NT2/D1 (cell line): ENCODE measurements around a stretch of chr9.

DNA sequence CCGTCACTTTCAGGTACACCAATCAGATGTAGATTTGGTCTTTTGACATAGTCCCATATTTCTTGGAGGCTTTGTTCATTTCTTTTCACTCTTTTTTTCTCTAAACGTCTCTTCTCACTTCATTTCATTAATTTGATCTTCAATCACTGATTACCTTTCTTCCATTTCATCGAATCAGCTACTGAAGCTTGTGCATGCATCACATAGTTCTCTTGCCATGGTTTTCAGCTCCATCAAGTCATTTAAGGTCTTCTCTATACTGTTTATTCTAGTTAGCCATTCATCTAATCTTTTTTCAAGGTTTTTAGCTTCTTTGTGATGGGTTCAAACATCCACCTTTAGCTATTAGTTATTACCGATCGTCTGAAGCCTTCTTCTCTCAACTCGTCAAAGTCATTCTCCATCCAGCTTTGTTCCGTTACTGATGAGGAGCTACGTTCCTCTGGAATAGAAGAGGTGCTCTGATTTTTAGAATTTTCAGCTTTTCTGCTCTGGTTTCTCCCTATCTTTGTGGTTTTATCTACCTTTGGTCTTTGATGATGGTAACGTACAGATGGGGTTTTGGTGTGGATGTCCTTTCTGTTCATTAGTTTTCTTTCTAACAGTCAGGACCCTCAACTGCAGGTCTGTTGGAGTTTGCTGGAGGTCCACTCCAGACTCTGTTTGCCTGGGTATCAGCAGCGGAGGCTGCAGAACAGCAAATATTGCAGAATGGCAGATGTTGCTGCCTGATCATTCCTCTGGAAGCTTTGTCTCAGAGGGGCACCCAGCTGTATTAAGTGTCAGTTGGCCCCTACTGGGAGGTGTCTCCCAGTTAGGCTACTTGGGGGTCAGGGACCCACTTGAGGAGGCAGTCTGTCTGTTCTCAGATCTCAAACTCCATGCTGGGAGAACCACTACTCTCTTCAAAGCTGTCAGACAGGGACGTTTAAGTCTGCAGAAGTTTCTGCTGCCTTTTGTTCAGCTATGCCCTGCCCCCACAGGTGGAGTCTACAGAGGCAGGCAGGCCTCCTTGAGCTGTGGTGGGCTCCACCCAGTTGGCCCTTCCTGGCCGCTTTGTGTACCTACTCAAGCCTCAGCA, 47.2 kb upstream of the SMC5 start:
- RRBS, 2 experiments, result no CpG with 5 or more reads among the region's 12 CpGs

- RRBS, 2 experiments, result no CpG with 5 or more reads among the region's 7 CpGs
Measured at GRCh38 chr9:70302051-70302400, 43.2 kb downstream of the SMC5 start.

- RRBS, 2 experiments, result no CpG with 5 or more reads among the region's 2 CpGs
Measured at GRCh38 chr9:70381404-70381731, 33.1 kb downstream of the KLF9 start.

DNA sequence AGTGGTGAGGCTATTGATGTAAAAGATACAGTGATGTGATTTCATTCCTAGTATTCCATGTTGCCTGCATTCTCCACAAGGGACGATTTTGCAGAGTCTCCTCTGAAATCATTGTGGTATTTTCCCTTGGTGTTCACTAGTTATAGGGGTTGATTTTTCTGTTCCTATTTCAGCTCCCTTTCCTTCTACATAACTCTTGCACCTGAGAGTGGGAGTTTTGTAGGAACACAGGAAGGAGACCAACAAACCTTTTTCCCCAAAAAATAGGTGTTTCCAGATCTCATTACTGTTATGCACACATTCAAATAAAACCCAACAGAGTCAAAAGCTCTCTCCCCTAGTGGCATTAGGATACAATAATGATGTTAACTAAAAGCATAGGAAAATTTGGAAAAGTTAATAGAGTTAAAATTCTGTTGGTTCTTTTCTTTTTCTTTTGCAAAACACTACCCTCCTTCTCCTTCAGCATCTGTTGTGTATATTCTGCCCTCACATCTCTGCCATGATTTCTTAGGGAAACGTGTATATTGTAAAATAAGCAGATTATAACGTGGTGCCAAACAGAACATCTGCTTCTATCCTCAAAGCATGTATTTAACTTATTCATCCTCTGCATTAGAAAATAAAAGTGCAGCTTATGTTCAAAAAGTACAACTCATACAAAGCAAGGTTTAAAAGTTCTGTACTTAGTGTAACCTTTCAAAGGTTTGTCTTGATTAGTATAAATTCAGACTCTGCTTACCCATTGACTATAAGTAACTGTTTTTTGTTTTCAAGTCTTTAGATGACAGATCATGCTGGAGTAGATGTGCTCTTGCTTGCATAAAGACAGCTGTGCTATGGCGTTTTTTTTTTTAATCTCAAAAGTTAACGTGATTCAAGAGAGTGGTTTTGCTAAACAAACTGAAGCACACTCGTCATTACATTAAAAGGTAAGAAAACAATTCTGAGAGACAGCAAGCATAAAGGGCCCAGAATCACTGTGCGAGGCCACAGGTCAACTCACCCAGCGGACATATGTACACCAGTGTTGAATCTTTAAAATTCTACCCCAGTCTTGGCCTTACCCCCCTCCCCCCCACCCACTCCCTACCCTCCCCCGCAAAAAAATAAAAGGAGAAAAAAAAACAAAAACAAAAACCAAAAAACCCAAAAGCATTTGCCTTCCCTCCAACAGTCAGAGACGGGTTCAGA, 27.7 kb downstream of the KLF9 start:
- RRBS, 2 experiments, result no CpG with 5 or more reads among the region's 10 CpGs

DNA sequence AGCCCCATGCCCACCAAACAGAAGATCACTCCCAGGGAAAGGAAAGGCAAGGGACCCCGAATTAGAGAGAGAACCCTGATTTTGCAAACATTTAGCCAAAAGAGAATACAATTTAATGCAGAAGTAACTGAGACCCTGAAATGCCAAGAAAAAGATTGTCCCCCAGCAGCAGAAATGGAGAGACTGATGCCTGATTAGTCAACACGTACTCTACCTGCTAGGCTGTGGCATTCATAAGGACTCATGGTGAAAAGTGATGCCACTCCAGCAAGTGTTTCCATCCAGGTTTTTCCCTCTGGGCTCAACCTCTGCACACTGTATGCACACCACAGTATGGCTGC, 14.1 kb downstream of the KLF9 start:
- RRBS, 2 experiments, result no CpG with 5 or more reads among the region's 2 CpGs

DNA sequence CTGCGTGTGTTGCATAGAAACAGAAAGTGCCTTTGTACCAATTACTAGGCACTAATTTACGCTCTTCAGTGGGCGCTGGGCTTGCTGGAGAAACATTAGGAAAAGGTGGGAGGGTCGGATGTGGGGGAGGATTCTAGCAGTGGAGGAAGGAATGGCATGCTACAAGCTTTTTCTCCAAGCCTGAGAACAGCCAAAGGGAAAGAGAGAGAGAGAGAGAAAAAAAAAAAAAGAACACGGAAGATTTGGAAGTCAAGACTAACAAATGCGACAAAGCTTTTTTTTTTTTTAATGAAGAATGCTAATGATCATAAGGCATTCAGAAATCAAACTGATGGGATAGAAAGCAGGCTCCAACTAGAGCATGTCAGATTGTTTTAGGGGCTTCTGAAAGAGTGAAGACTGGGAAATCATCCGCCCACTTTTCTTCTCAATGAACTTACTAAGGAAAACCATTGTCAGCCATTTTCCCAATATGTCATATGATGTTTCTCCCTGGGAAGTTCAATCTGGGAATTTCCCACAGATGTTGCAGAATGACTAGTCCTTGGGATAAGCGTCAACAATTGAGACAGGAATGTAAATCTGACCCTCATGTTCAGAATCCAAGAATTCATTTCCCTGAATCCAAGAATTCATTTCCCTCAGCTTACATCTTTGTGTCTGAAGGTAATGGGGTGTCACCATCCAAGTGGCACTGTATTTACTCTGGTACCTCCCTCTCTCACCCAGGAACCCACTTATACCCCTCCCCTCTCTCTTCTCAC, 7.6 kb downstream of the KLF9 start:
- RRBS, 2 experiments, result no CpG with 5 or more reads among the region's 8 CpGs

GRCh38 chr9:70408253-70409086, 6.0 kb downstream of the KLF9 start:
- RRBS, 2 experiments, result no CpG with 5 or more reads among the region's 5 CpGs

GRCh38 chr9:70481539-70481815, 67.0 kb upstream of the KLF9 start:
- RRBS, 2 experiments, result no CpG with 5 or more reads among the region's 1 CpG

DNA sequence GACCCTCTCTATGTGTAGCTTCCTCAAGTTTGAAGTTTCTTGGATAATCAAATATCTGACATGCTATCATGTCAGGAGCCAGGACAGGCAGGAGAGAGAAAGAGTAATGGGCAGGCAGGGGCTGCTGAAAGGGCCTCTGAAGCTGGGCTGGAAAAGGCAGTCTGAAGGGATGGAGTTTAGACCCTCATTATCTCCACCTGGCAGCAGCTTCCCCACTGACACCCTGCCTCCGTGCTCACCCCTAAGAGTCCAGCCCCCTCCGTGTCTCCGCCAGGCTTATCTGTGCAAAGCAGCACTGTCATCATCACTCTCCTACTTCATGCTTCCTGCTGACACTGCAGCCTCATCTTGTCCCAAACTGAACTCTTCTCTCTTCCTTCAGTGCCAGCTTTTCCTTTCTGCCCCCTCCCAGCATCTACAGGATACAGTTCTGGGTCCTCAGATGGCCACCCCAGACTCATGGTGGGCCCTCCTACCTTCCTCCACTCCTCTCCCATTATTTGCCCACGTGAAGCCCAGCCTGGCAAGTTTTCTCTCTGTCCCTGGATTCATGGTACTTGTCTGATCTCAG, 70.9 kb upstream of the KLF9 start:
- RRBS, 2 experiments, result no CpG with 5 or more reads among the region's 4 CpGs

DNA sequence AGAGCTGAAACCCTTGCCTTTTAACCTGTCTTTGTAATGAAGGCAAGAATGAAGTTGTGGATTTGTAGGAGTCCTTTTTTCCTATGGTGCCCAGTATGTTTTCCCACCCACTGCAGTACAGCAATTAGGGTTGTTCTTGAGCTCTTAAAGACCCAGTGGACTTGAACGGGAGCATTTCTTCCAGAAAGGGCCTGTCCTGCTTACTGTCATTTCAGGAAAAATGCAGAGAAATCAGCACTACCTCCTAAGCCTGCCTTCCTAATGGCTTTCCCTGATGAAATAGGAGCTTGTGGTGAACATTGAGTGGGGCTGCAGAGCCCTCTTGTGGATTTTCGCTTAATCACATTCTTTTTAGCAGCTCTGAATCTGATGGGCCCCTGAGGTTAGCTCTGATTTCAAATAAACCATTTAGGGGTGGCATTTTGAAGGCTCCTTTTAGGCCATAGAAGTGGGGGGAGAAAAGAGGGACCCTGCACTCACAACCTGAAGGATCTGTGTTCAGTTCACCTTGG, 187.9 kb upstream of the KLF9 start:
- RRBS, 2 experiments, result no CpG with 5 or more reads among the region's 2 CpGs

DNA sequence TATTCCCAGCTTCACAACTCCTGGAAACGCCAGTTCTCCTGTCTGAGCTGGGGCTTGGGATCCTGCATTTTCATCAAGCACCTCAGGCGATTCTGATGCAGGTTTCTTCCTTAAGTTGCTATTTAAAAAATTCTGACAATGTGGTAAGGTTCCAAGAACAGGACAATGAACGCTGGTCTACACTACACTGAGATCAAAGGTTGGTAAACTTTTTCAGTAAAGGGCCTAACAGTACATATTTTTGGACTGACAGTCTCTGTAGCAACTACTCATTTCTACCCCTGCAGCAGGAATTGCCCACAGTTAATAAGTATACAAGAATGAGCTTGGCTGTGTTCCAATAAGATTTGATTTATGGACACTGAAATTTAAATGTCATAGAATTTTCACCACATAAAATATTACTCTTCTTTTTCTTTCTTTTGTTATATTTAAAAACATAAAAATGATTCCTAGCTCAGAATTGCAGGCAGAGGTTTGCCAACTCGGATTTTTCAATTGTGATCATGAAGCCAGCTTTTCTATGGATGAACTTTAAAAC, 87.6 kb downstream of the CEMIP2 start:
- RRBS, 2 experiments, result no CpG with 5 or more reads among the region's 4 CpGs

DNA sequence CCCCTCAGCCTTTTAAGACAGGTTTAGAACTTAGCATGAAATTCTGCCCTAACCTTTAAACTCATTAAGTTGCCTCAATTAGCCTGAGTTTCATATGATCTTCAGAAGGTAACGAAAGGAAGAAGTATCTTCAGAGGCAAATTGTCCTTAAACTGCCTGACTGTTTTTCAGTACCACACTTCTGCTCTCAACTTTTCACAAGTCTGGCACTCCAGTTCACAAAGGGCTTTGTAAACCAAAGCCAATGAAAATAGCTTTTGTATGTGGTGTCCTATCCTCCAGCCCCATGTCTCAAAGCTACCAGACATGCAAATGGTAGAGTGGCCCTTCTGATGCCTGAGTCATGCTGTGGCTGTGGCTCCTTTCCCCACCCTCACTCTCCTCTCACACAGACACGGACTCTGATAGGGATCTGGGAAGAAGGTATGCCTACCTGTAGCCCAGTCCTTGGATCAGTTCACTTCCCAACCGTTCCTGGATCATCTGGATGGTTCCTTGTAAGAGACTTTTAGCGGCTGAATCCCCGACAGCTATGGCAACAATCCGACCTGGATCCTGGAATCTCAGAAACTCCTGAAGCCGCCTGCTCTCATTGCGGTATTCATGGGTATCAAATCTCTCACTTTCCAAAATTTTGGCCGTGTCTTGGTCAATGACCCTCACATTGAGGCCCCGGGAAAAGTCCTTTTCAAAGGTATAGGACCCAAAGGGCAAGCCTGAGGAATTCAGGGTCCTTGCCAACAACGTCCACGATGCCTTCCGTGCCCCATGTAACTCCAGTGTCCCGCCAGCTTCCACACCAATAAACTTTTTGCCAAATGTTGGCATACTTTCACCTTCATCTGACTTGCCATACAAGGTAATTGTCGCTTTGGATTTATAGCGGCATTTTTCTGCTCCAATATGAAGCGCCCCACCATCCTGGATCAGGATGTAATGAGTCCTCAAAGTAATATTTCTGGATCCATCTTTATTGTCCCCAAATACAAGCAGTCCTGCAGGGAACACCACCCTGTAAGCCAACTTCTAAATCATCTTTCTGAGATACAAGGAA, 23.4 kb downstream of the CEMIP2 start:
- RRBS, 2 experiments, result no CpG with 5 or more reads among the region's 17 CpGs

- RRBS, 2 experiments, result no CpG with 5 or more reads among the region's 1 CpG
Measured at GRCh38 chr9:71763069-71763343, 5.3 kb downstream of the CEMIP2 start.

DNA sequence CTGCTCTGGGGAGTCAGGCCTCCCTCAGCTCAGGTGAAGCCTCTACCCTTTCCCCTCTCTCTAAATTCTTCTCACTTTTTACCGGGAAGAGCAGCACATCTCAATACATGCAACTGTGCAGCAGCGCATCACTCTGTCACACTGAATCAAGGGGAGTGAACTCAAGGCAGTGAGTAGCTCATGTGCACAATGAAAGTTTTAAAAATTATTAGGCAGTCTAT, 1.2 kb downstream of the CEMIP2 start:
- RRBS, 2 experiments, result no CpG with 5 or more reads among the region's 2 CpGs

DNA sequence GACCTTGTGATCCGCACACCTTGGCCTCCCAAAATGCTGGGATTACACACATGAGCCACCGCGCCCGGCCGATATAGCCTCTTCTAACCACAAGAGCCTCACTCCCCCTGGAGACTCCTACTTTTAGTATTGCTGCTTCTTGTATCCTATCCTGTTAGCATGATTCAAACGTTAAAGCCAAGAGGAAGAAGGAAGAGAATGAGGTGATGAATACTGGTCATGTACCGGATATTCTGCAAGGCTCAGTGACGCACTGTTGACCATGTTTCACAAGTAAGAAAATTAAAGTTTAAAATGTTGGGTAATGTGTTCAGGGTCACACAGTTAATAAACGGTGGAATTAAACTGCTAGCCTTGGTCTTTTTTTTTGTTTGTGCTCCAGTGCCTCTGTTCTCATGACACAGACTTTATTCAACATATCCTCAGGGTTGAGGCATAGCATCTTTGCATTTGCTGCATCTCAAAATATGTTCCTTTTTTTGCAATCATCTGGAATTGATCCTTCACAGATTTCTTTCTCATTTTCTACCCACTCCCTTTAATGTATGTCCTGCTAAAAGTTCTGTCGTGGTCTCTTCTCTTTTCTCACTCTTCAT, 17.9 kb downstream of the C9orf57 start:
- RRBS, 2 experiments, result no CpG with 5 or more reads among the region's 10 CpGs

- RRBS, 2 experiments, result no CpG with 5 or more reads among the region's 5 CpGs
Measured at GRCh38 chr9:72147561-72148110, 1.6 kb upstream of the GDA start.

GRCh38 chr9:72154298-72155221, 5.3 kb downstream of the GDA start:
- RRBS, 2 experiments, result no CpG with 5 or more reads among the region's 7 CpGs

DNA sequence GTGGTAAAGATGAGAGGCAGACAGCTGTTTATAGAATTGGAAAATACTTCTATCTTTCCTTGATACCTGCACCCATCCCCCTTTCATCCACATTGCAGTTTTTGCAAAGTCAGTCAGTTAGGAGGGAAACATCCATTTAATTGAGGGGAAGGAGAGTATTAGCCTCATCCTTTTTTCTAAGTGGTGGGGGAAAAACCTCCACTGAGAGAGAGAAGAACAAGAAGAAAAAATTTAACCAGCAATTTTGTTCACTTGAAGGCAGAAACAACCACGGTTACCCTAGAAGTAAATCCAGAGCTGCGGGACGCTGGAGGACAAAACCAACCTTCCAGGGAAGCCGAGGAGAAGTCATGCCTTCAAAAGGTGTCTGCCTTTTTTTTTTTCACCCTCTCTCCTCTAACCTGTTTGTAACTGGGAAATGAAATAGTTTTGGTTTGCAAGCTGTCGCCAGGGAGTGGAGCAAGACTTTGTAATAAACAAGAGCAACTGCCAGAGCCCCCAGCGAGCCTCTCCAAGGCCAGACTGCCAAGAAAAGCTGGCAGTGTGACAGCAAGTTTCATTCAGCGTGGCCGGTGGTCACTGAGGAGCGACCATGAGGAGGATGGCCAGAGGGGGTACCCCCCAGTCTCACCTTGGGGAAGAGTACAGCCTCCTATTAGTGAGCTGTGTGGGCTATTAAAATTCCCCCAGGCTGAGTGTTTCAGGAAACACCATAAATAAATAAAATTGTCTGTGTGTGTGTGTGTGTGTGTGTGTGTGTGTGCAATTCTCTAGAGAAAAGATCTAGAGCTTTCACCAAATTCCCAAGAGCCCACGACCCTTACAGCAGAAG, 50.1 kb downstream of the ZFAND5 start:
- RRBS, 2 experiments, result no CpG with 5 or more reads among the region's 10 CpGs

DNA sequence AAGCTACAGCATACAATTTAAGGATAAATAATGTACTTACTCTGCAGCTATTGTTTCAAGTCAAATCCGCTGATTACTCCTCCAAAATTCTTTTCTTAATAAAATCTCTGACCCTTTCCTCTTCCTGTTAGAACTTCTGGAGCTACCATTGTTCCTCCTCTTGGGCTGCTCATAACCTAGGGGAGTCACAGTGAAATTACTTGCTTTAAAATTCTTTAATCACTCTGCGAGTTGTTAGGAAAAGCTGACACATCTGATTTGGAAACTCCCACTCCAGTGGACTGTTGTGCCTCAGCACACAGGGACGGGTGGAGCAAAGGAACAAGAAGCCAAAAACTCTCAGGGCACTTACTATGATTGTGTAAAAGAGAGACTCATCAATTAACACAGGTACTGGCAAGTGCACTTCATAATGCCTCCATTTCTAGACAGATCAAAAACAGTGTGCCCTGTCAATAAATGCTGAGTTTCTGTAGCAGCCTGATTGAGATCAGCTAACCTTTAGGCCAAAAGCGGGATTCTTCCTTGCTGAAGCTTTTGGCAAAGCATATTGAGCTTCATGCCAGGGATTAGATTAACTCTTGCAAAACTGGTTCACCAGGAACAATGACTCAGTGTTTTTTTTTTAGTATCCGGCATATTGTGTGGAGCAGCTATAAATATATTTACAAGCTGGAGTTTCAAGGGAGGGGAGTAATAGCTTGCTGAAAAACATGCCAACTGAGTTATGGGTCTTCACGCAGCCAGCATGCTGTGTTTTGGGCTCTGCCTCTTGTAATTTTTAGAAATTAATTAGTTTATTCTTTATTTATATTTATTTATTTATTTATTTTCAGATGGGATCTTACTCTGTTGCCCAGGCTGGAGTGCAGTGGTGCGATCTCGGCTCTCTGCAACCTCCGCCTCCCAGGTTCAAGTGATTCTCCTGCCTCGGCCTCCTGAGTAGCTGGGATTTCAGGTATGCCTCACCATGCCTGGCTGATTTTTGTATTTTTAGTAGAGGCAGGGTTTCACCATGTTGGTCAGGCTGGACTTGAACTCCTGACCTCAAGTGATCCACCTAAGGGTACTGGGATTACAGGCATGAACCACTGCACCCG, 56.0 kb downstream of the TMC1 start:
- RRBS, 2 experiments, result no CpG with 5 or more reads among the region's 11 CpGs

- RRBS, 2 experiments, result no CpG with 5 or more reads among the region's 2 CpGs
Measured at GRCh38 chr9:72680400-72680965, 159.1 kb downstream of the TMC1 start.